B cell (primary cell): Measurements from ENCODE around the genes TMX4 and PLCB1.

- PRO-cap = no peak
- CAGE, long polyA plus RNA = no peak
These were observed 26.2 kb downstream of the GPCPD1 start for GRCh38 chr20:5584486-5585122.

GRCh38 chr20:5645458-5646018 is 34.7 kb upstream of the GPCPD1 start:
- PRO-cap = no peak
- CAGE, long polyA plus RNA = no peak

- PRO-cap = bidirectional peak, plus-strand start at chr20:5650680, minus-strand start at chr20:5650439
- CAGE, long polyA plus RNA = no peak
These were observed 39.7 kb upstream of the GPCPD1 start for GRCh38 chr20:5650360-5650979.

DNA sequence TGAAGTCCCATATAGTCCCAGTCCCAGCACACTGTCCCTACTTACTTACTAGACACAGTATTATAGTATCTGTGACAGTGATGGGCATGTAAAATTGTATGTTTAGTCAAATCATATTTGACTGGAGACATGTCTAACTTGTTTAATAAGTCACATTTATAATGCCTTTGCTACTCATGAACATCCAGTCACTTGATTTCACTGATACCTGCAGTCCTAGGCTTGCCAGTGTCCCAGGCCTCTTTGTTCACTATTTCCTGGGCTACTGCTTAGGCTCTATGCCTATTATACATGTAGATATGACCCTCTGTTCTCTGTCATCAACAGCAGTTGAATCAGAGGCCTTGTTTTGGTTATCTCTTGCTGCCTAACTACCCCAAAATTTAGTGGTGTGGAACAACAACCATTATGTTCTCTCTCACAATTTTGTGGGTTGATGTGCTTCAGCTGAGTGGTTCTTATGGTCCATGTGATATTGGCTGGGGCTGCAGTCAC is 47.4 kb downstream of the SHLD1 start:
- PRO-cap = bidirectional peak, plus-strand start at position 423 of the sequence, minus-strand start at position 259 of the sequence
- CAGE, long polyA plus RNA = no peak

DNA sequence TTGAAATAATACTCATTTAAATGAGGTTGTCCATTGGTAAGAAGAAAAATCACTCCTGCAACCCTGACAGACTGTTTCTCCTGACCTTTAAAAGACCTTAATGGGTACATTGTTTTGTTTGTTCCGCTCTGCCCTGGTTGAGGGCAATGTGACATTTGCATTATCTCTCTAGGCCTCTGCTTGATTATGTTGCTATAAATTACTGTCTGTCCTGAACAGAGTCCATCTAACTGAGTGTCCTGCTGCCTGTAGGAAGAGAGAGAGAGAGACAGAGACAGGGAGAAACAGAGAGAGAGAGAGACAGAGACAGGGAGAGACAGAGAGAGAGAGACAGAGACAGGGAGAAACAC is 78.0 kb upstream of the CHGB start:
- PRO-cap = no peak
- CAGE, long polyA plus RNA = no peak

DNA sequence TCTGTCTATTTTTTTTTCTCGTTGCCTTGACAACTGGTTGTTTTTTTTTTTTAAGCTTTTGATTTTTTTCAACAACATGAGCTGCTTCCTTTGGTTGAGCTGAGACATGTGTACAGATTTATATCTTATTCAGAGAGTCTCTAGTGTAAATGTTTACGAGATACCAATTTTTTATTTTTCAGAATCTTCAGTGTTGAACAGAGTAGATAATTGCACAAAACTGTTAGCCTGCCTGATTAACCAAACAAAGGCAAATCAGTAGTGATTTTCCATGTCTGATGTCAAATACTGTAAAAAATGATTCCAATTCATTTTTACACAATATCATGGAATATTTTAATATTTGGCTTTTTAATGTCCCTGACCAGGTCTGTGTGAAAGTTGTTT is 75.3 kb upstream of the CHGB start:
- PRO-cap = no peak
- CAGE, long polyA plus RNA = no peak

GRCh38 chr20:5843260-5843577 is 68.1 kb upstream of the CHGB start:
- PRO-cap = no peak
- CAGE, long polyA plus RNA = no peak

DNA sequence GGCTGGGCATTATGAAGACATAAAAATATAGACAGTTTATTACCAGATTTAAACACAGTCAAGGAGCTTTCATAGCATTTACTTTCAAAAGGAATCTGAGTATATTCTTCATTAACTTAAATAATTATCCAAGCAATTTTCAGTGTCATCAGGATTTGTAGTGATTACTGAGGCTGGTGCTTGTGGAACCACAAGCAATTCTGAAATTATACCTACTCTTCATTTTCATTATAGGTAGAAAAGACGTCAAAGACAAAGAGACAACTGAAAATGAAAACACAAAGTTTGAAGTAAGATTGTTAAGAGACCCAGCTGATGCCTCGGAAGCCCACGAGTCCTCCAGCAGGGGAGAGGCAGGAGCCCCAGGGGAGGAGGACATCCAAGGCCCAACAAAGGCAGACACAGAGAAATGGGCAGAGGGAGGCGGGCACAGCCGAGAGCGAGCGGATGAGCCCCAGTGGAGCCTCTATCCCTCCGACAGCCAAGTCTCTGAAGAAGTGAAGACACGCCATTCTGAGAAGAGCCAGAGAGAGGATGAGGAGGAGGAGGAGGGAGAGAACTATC is 10.9 kb downstream of the CHGB start:
- PRO-cap = no peak
- CAGE, long polyA plus RNA = no peak

DNA sequence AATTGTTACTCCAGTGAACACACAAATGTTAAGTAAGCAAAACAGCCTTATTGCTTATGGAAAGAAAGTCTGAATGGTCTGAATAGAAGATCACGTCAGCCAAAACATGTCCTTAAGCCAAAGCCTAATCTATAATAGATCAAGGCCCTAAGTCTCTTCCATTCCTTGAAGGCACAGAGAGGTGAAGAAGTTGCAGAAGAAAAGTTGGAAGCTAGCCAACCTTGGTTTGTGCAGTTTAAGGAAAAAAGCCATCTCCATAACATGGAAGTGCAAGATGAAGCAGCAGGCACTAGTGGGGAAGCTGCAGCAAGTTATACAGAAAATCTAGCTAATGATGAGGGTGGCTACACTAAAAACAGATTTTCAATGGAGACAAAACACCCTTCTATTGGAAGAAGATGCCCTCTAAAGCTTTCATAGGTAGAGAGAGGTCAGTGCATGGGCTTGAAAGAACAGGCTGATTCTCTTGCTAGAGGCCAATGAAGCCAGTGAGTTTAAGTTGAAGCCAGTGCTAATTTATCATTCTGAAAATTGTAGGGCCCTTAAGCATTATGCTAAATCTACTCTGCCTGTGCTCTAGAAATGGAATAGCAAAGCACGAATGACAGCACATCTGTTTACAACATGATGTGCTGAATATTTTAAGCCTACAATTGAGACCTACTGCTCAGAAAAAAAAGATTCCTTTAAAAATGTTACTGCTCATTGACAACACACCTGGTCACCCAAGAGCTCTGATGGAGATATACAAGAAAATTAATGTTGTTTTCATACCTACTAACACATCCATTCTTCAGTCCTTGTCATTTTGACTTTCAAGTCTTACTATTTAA is 19.0 kb downstream of the CRLS1 start:
- PRO-cap = no peak
- CAGE, long polyA plus RNA = no peak

DNA sequence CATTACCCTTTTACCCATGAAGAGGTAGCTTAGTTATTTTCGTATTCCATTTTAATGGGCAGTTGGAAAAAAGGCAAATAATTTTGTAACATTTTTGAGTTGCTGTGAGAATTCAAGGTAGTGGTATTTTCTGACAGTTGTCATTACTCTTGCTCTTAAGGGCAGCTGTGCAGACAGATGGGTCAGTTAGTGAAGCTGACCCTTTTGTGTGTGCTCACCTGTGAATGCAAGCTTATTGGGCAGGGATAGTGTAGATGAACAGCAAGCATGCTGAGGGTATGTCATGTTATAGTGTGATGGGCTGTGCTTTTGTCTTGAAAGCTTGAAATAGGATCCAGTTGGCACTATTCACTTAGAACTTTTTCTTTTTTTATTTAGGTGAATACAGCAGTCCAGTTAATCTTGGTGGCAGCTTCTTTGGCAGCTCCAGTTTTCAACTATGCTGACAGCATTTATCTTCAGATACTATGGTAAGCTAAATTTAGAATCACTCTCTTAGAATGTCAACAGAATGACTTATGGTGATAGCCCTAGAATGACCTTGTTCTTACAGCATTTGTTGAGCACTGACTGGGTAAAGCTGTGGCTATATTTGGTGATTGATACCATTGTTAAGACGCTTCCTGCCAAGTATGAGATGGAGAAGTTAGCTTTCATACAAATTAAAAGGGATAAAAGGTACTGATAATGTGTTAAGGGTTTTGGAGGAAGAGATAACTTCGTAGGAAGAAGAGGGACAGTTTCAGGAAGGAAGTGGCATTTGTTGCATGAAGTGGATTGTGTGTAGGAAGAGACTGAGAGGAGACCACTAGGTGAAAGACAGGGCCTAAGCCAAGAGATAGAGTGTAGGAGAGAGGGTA is 19.5 kb downstream of the LRRN4 start:
- PRO-cap = no peak
- CAGE, long polyA plus RNA = no peak

GRCh38 chr20:6700497-6701489 is 66.7 kb upstream of the BMP2 start:
- PRO-cap = no peak
- CAGE, long polyA plus RNA = no peak

DNA sequence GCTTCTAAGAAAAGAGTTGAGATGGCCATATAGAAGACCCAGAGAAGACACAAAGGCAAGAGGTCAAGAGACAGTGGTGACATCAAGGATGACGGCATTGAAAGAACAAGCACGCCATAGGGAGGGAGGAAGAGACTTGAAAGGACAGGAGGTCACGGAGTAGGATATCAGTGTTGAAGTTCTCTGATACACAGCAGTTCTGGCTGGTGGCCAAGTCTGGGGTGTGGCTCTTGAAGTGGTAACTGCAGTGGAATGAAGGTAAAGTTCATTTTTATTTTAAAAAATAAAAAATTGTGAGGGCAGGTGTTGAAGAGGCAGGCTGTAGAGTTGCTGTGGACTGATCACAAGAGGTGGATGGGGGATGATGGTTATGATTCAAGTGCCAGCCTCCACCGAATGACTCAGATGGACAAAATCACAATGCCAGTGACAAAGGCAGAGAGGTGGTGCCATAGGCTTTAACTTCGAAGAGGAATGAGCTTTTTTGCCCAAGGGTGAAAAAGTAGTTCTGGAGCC is 53.2 kb upstream of the BMP2 start:
- PRO-cap = no peak
- CAGE, long polyA plus RNA = no peak

- PRO-cap = no peak
- CAGE, long polyA plus RNA = no peak
These were observed 35.5 kb upstream of the BMP2 start for GRCh38 chr20:6731939-6732498.

DNA sequence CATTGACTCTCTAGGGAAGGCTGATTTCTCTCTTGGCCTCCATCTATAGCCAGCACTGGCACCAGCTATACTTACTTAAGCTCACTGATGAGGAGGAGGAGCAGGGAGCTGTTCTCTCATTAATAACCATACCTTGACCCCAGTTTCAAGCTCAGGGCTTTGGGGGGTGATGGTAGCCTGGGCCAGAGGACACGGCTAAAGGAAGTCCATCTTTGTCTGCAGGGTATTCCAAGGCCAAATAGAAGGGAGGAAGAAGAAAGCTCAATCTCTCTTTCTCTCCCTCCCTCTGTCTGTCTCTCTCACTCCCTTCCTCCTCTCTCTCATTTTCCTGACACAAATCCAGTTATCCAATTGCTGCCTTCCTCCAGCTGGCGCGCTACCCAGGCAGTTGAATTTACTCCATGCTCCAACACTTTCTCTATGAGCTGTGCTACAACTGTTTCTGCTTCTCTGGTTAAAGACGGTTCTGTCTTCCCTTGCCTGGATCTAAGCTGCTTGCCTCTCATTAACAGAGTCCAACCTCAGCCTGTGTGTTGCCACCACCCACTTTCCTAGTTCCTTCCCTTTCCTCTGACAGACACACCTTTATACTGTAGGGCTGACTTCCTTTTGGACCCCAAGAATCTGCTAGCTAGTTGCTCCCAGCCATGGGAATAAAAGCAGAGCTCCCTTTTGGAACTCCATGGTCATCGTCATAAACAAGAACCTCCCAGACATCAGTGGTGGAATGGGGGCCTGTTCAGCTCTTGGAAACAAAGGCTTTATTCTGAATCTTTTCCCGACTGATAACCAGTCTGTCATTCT is 31.6 kb upstream of the BMP2 start:
- PRO-cap = no peak
- CAGE, long polyA plus RNA = no peak

DNA sequence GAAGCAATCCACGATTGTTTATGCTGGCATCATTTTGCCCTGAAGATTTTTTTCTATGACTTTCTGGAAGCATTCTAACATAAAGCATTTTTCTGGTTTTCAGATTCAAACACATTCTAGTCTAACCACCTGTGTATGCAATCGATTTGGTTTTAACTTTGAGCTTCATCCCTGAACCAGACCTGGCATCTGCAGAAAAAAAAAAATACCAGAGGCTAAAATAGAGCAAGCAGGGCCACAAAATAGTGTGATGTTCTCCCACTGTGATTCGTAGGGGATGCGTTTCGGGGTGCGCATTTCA is 275.4 kb downstream of the HAO1 start:
- PRO-cap = no peak
- CAGE, long polyA plus RNA = no peak

DNA sequence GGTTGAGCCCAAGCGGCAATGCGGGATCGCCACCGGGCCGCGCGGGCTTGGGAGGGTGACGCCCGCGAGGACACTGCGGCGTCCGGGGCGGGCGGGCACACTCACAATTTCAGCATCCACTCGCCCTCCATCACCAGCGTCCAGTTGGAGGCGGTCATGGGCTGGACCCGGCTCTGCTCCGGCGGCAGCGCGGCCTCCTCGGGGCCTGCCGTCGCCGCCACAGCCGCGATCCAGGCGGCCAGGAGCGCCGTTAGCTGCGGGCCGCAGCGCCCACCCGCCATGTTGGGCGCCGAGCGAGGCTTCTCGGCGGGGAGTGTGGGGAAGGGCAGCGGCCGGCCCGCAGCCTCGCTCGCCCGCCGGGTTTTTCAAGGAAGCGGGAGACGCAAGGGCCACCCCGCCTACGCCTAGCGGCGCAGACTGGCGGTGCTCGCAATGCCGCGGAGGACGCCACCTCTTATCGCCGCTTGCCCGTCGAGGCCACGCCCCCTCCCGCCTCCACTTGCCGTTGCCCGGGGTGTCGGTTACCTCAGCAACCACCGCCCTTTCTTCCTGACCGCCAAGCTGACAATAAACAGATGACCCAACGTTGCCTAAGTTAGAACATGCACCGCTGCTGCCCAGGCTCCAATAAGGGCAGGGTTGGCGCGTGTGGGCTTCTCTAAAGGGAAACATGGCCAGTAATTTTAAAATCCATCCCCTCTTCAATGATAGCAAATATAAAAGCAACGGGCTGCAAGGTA is at the start of gene TMX4:
TMX4 (minus strand) TSS at position 429 of the 740 bp plus-strand sequence.
- PRO-cap = bidirectional peak, plus-strand start at position 574 of the sequence, minus-strand start at position 429 of the sequence
- CAGE, long polyA plus RNA = no peak

GRCh38 chr20:8131934-8132580 is at the start of gene PLCB1:
Gene PLCB1 (plus strand): TSS chr20:8132266.
- PRO-cap = no peak
- CAGE, long polyA plus RNA = no peak

DNA sequence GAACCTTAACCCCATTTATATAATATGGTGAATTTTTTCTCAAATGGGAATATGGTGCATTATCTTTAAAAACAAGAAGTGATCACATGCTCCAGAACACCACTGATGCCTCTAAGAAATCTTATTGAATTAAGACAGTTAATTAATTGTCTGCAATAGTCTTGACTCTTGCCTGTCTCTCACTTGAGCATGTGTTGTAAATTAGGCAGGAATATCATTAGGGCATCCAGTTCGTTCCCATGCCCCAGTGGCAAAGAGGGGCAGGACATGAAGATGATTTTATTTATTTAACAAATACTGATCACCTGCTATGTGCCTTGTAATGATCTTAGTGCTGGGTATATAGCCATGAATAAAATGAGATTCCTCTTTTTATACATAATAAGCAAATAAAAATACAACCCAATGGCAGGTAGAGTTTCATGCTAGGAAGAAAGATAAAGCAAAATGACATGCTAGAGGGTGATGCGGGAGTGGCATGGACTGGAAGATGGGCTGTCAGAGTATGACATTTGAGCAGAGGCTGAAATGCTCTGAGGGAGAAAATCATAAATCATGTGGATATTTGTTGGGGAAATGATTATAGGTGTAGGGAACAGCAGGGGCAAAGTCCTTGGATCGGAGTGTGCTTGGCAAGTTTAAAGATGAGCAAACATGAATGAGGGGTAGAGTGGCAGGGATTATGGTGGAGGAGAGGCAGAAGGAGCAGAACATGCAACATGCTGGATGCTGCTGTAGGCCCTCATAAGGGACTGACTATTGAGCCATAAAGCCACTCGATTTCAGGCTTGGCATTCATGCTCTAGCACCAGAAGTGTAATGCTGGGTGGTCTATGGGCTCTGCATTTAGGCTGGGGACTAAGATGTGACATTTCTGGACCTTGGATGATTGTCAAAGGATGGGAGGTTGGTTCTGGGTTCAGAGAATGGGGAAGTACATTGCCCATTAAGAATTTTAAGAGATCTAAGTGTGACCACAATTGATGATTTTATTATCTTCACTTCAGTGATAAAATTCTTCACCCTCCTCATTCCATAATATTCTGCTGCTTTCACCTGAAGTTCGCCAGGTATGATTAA is 342.1 kb downstream of the PLCB1 start:
- PRO-cap = no peak
- CAGE, long polyA plus RNA = no peak

DNA sequence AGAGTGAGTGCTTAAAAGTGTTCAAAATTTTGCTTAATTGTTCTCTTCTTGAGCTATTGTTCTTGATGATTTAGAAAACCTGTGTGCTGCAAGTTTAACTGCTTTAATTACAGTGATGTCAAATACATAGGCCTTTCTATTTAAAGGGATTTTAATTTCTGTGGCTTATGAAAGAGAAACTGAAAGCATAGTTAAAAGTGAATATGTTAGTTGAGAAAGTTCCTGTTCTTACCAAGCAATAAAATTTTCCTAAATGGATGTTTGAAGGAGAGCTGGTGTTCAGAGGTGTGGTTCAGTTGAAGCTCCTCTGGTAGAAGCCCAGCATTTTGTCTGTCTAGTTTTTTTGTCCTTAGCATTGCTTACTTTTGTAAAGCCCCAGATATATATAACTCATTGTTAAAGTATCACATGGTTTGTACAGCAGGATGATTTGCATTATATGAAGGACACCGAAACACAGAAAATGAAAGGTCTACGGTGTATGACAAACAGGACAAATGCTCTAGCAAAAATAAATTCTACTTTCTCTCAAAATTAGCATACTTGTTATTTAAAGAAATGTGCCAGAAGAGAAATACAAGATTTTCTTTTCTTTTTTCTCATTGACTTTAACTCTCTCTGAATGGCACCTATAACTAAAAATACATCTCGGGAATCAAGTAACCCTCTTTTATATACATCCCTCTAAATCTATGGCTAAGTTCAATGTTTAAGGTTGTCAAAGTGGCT is 466.1 kb upstream of the PLCB4 start:
- PRO-cap = no peak
- CAGE, long polyA plus RNA = no peak

DNA sequence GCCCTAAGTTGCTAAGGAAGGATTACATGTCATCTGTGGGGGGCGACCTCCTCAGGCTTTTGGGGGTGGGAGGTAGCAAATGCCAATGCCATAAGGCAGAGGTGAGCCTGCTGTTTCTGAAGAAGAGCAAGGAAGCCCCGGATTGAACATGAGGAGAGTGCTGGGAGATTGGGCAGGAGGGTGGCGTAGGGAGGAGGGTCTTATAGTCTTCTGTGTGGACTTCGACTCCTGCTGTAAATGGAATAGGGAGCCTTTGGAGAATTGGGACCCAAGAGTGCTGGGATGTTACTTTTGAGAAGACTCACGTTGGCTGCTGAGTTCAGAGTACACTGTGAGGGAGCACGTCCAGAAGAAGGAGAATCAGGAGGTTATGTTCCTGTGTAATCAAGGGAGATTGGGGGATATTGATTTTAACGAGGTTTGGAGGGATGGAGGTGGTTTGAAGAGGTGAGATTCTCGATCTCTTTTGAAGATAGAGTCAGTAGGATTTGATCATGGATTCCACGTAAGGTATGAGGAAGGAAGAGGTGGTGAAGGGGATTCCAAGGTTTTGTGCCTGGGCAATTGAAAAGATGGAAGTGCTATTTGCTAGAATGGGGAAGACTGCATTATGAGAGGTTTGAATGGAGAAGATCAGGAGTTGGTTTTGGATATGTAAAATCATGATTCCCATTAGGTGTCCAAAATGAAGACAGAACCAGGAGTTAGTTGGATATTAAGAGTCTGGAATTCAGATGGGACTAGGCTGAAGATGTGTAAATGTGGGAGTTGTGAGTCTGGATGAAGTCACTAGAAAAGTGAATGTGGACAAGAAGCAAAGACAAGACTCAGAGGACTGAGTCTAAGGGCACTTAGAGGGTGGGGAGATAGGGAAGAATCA is 38.8 kb downstream of the PLCB4 start:
- PRO-cap = no peak
- CAGE, long polyA plus RNA = no peak